Measurements from ENCODE around the gene RANBP9.

- RRBS: no CpG with 5 or more reads among the region's 2 CpGs
Observed at GRCh38 chr6:12294641-12295154, 4.5 kb downstream of the EDN1 start.

DNA sequence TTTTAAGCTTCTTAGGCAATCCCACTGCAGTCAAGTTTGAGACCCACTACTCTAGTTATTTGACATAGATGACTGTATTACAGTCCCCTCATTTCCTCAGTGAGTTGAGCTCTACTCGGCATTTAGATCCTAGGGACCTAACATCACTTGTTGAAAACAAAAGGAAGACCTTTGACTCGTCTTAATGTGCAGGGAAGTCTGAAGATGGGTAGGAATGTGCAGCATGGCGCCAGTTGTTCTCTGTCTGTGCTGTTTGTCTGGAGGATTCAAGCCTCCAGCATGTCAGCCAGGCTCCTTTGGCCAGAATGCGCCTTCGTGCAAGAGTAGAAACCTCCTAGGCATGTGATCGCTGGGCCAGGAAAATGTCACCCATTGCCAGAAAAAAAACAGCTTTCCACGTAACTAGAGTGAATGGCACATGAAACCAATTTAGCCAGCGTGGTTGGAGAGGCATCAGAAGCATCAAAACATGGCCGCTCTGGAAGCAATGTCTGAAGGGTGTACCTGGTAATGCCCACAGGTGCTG lies 132.6 kb downstream of the EDN1 start:
- RRBS: no CpG with 5 or more reads among the region's 9 CpGs

DNA sequence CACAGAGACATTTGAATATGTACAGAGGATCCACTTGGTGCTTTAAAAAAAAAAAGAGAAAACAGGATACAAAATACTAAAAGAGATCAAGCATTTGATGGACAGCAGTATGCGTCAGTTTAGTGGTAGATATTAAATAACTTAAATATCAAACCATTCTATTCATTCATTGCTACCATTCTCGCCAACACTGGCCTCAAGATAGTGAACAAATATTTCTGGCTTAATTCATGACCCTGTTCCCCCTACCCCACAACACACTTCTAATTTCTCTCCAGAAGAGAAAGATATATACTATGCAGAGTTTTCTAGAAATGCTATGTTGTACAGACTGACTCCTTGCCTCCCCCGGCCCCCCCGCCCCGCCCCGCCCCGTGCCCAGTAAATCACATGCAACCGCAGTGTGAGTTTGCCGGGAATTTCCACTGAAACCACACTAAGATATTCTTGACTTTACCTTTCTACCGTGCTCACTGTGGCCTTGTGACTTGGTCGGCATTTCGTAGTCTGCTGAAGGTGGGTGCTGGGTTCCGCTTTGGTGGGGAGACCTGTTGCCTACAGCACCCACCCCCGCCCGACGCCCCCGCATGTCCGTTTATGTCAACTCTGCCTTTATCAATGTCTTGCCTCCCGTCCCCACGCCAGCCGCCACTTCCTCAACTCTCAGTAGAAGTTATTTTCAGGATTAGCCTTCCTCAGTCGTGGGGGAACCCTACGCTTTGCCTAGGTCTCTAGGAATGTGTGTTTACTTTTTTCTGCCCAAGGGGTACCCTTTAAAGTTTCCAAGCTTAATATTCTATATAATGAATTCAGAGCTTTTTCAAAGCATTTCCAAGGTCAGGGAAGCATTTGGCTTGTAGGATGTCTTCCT lies 54.6 kb downstream of the TBC1D7 start:
- RRBS: 73% methylated on average over 5 of the region's 23 CpGs

DNA sequence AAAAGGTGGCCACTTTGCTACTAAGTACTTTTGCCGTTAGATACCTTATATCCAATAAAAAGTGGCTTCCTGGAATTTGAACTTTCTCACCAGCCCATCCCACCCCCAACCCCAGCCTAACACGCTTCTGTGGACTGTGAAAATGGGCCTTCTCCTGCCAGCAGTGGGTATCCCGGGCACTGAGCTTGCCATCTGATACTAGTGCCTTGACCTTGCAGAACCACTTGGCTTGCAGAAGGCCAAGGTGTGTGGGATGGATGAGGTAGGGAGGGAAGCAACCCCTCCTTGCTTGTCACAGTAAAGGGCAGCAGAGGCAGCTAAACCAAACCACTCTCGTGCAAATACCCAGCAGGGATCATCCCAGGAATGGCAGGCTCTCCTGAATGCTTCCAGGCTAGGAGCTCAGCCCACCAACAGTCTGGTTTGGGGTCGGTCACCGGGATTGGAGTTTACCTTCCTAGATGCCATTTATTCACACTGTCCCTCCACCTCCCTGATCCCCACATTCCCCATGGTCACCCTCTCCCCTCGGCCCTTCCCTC lies 35.9 kb upstream of the TBC1D7 start:
- RRBS: no CpG with 5 or more reads among the region's 7 CpGs

- RRBS: no CpG with 5 or more reads among the region's 8 CpGs
Observed at GRCh38 chr6:13397952-13398531, 69.7 kb upstream of the TBC1D7 start.

GRCh38 chr6:13432733-13433178 lies 54.6 kb downstream of the GFOD1 start:
- RRBS: no CpG with 5 or more reads among the region's 1 CpG

DNA sequence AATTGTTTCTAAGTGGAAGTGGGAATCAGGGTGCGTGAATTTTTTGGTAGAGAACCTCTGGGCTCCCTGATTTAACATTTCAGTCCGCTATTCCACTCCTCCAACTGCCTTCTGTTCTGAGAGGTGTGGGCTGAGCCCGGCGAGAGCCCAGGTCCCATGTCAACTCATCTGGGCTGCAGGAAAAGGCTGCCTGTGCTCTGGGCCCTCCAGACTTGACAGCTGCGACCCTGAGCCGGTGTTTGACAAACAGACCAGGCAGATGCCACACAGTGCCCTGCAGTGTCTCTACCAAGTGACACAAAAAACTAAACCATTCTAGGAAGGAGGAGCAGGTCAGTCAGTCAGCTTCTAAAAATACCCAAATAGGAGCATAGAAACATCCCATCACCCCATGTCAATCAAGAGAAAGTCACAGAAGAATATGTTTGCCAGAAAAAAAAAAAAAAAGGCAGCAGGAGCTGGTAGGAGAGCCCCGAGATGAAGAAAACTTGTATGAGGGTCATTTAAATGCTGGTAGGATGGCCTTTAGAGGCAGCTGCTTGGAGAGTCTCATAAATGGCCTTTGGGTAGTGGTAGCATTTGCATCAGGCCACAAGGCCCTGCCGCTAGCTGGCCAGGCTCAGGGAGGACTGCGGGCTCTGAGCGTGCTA lies 36.5 kb upstream of the GFOD1 start:
- RRBS: 88% methylated on average over 4 of the region's 10 CpGs

DNA sequence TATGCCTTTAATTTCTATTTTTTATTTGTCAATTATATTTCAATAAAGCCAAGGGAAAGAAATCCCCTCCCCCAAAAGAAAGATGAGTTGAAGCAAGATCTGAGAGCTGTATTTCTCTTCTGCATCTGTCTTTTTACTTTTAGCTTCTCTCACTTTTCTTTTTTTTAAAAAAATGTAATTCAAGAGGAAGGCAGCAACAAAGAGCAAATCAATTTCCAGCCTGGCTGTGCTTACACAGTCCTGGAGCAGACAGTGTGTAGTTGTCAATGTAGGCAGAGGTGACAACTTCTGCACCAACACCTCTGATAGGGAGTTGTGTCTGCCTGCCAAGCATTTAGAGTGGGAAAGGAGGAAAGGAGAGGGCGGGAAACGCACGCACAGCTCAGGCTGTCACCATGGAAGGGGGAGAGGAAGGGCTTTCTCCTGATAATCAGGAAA lies 41.2 kb upstream of the GFOD1 start:
- RRBS: no CpG with 5 or more reads among the region's 3 CpGs

DNA sequence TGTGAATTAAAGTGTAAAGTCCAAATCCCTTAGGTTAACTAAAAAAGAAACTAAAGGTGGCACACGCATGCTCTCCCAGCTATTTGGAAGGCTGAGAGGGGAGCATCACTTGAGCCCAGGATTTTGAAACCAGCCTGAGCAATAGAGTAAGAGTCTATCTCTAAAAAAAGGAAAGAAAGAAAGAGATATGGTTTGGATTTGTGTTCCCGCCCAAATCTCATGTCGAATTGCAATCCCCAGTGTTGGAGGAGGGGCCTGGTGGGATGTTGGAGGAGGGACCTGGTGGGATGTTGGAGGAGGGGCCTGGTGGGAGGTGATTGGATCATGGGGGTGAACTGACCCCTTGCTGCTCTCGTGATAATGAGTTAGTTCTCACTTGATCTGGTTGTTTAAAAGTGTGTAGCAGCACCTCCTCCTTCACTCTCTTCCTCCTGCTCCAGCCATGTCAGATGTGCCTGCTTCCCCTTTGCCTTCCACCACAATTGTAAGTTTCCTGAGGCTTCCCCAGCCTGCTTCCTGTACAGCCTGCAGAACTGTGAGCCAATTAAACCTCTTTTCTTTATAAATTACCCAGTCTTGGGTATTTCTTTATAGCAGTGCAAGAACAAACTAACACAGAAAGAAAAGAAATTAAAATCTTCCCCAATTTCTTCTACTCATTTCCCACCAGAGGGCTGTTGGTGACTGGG lies 25.4 kb upstream of the SIRT5 start:
- RRBS: no CpG with 5 or more reads among the region's 4 CpGs

DNA sequence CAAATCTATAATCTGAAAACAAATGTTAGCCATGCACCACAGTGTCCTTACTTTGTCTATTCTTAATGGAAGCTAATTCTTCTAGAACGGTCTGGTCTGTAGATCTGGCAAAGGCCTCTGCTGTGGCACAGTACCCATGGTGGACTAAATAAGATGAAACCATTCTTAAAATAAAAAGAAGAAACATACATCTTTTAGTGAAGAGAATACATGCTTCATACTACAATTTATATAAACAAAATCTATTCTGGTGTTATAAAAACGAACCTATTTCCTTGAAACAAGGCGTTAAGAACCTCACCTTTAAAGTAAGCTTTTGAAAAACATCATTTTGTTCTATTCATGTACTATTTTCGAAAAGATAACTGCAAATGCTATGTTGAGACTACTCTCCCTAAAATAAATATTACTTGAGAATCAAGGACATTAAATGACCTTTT lies 27.3 kb downstream of the NOL7 start:
- RRBS: no CpG with 5 or more reads among the region's 4 CpGs

DNA sequence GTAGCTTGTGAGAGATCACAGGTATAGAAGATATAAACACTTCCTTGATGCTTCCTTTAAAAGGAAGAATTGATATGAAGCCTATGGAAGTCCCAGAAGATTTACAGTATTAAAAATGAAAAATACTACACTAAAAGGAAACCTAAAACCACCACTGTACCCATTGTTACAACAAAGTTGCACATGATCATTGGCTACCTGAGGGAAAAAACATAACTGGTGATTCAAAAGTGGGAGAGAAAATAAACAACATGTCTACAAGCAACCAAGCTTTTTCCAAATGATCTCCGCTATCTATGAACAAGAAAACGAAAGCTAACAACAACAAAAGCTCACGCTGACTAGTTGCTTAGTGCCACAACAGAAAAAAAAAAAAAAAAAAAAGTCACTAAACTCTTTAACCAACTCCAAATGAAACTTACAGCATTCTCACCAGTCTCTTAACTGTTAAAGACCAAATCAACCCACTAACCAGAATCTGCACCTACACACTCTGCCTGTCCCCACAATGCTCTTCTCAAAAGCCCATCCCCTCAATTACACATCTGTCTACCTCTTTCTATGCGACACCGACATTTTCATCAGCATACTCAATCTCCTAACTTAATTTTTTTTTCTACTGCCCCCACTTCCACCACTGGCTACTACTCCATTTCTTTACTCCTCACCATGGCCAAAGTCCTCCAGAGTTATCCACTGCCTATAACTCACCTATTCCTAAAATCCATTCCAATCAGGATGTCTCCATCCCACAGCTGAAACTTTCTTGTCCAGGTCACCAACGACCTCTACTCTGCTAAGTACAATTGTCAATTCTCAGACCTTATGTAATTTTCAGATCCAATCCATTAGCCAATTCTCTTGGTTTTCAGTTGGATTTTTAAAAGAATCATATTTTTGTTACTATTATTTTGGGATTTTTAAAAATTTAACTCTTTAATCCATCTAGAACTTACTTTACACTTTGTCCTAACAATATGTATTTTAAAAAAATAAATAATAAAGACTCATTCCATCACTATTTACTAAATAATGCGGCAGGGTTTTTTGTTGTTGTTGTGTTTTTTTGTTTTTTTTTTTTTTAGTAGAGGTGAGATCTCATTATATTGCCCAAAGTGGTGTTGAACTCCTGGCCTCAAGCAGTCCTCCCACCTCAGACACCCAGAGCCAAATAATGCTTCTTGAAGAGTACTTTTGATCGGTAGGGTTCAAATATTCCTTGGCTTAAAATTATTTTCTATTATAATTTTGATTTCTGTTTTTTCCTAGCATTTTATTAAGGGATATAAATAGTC lies 34.4 kb downstream of the NOL7 start:
- RRBS: no CpG with 5 or more reads among the region's 8 CpGs

DNA sequence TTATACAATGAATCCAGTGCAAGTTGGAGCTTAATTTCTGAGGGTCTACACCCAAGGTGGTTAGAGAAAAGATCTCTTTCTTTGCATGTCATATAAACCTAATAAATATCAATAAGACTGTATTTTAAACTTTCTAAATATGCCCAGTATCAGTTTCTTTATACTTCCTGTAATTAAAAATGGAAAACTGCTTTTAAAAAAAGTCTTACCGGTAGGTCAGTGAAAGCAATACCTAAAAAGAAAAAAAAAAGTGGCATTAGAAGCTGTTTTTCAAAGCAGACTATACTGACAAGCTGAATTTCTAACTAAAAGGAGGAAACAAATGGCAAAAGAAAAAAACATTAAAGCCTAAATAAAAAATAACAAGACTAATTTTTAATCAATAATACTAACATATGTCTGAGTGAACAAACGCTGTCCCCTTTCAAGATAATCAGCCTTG lies 37.3 kb downstream of the NOL7 start:
- RRBS: no CpG with 5 or more reads among the region's 2 CpGs

DNA sequence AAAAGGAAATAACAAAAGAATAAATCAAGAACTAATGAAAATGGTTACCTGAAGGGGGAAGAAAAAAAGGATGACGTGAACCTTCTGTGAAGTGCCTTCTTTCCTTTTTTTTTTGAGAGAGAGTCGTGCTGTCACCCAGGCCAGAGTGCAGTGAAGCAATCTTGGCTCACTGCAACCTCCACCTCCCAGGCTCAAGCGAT lies 30.0 kb downstream of the RANBP9 start:
- RRBS: no CpG with 5 or more reads among the region's 3 CpGs

- RRBS: no CpG with 5 or more reads among the region's 7 CpGs
Observed at GRCh38 chr6:13688418-13689024, 23.1 kb downstream of the RANBP9 start.

DNA sequence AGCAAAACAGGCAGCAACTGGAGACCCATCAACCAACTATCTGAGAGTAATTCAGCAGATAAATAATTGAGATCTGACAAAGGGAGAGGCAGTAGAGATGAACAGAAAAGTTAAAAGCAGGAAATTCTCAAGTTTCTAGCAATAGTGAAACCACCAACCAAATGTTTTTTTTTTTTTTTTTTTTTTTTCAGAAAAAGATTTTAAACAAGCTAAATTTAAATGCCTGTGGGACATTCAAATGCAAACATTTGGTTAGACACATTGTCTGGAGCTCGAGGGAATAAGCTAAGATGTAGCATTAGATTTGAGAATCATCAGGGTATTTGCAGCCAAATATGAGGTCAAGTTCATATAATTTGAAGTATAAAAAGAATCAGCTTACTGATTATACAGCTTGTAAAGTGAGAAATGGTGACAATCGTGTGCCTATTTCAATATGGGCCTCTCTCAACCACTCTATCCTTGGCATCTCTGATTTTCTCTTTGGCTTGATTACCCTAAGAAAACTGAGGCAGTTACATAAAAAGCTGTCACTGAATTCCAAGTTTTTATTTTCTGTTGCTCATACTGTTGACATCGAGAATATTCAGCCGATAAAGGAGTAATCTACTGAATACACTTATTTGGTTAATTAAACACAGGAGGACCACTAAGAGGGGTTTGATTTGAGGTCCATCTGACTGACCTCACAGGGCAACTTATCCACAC lies 16.2 kb downstream of the RANBP9 start:
- RRBS: no CpG with 5 or more reads among the region's 4 CpGs

DNA sequence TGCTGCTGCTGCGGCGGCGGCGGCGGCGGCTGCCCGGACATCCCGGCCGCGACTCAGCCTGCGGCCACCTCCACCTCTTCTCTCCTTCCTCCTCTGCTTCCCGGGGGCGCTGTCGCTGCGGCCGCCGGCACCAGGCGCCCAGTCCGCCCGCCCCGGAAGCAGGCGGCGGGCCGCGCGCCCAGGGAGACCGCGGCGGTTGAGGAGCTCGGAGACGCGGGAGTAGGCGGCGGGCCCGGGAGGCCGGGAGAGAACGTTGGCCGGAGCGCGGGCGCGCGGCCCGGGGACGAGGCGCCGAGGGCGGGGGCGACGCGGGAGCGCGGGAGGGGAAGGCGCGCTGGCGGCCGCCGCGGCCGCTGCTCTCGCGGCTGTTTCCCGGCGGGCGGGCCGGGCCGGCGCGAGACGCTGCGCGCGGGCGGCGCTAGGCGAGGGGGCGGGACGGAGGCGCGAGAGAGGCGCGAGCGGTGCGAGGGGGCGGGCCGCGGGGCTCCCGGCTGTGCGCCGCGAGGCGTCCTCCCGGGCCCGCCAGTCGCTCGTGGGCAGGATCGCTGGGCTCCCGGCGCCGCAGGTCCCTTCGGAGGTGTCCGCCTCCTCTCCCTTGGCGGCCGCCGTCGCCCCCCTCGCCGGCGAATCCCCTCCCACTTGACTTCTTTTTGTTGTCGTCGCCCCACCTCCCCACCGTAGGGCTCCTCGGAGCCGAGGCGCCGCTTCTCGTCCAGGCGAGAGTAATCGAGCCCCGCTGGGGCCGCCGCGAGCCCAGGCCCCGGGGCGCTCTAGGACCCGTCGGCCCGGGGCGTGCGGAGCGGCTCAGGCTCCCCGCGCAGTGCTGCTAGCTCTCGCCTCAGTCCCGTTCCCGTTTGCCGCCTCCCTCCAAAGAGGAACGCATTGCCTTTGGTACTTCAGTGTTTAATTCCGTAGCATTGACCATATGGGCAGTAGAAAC lies at the start of gene RANBP9:
Gene RANBP9 (minus strand): TSS at position 371 of the 940 bp plus-strand sequence.
- RRBS: under 1% methylated on average over 72 of the region's 139 CpGs

GRCh38 chr6:13813383-13814389 lies 671 bp downstream of the MCUR1 start:
- RRBS: under 1% methylated on average over 51 of the region's 92 CpGs

DNA sequence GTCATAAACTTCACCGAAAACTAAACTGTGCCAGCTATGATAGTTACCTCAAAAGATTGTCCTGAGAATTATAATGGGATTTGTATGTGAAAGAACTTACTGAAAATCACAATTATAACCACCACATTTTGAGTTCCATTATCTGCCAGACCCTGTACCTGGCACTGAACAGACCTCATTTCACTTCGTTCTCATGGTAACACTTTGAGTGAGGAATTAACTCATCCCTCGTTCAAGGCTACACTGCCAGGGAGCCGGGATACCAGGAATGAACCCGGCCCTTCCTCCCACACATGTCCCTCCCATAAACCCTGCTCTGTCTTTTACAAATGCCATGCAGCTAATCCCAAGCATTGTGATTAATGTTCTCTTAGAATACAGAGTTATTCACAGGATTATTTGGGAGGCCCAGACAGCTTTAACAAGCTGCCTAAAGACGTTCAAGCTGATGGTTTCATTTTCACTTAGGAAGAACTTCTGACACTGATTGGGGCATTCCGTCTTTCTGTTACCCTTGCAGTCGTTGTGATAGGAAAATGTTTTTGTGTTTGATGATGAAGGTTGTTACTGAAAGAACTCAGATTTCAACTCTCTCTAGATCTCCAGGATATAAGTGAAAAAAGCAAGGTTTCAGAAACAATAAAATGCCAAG lies 42.5 kb upstream of the CD83 start:
- RRBS: no CpG with 5 or more reads among the region's 8 CpGs

GRCh38 chr6:14118143-14118688 lies 644 bp downstream of the CD83 start:
- RRBS: no CpG with 5 or more reads among the region's 11 CpGs

- RRBS: no CpG with 5 or more reads among the region's 8 CpGs
Observed at GRCh38 chr6:14121728-14122812, 4.5 kb downstream of the CD83 start.